ENCODE measurements around a stretch of chr9.

GRCh38 chr9:89676191-89676585 lies 71.4 kb downstream of the GADD45G start:
- PRO-cap, 3 experiments = no peak in any of the 3 experiments

DNA sequence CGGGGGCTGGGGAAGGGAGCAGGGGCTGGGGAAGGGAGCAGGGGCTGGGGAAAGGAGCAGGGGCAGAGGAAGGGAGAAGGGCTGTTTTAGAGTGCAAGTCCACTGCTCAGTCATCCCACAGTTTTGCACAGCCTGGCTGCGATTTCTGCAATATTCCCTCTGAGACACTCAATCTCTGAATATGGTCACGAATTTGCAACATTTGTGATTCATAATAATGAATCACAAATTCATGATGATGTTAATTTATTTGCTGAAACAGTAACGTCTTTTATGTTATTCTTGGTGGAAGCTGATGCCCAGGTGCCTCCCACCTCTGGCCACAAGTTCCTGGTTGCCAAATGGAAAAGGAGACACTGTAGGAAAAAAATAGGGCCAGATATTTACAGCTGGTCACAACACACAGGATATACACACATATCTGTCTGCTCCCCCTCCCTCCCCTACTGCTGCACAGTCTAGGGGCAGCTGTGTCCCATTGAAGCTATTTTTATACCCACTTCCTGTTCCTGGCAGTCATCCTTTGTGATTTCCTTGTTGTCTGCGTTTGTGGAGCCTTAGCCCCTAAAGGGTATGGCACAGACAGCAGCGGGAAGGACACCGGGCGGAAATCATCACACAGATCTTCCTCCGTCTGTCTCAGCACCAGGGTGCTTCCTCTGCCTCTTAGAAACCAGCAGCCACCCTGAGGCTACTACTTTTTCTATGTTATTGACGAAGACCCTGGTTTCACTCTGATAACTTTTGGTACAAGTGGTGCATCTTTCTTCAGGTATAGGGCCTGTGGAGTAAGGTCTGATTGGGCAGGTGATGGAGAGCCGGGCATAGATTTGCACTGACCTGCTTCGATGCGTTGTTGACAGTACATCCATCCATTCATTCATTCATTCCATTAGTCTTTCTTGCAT lies 325.2 kb downstream of the GADD45G start:
- PRO-cap, 3 experiments = no peak in any of the 3 experiments

DNA sequence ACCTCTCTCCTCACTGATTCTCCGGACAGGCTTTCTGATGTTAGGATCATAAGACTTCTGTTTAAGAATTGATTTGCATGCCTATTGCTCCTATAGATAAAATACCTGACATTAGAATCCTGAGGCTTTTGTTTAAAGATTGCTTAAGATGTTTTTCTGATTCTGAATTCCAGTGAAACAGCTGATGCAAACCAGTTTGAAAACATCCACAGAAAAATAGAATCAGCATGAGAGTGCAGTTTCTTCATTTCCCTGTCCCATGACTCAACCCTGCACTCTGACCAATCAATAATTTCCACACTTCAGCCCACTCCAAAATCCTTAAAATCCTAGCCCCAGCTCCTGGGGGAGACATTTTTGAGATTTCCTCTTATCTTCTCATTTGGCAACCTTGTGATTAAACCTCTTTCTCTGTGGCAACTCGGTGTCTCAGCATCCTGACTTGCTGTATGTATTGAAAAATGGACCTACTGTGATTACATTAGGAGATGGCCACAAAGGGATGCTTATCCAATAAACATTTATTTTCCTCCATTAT lies 310.4 kb downstream of the DIRAS2 start:
- PRO-cap, 3 experiments = no peak in any of the 3 experiments

DNA sequence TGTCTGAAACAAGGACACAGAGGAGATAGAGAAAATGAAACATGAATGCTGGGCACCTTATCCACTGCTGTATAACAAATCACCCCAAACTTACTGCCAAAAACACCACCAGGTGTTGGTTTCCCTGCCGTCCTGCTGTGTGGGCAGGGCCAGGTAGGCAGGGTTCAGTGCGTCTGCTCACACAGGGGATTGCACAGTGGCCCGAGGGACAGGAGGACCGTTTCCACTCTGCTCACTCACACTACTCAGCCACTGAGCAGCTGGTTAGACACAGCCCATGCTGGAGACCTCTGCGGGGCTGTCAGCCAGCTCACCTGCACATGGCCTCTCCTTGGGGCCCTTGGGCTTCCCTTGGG lies 78.9 kb downstream of the SYK start:
- PRO-cap, 3 experiments = no peak in any of the 3 experiments

DNA sequence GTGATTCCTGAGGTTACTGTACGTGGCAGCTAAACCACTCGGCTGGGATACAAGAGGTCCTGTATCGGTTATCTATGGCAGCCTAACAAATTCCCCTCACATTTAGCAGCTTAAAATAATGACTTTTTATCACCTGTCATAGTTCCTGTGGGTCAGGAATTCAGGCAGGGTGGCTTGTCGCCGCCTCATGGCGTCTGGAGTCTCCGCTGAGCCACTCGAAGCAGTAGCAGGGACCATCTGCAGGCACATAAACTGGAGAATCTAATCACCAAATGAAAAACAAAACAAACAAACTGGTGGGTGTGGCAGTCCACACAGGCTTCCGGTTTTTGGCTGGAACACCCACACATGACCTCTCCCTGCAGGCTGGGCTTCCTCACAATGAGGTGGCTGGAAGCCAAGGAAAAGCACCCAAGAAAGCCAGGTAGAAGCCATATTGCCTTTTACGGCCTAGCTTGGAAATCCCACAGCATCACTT lies 196.9 kb downstream of the SYK start:
- PRO-cap, 3 experiments = no peak in any of the 3 experiments

GRCh38 chr9:91407748-91408319 lies 15.8 kb downstream of the NFIL3 start:
- PRO-cap, 3 experiments = no peak in any of the 3 experiments

- PRO-cap, 3 experiments = peak in 3 of 3 experiments; most common plus-strand start chr9:91424033 (in 2); most common minus-strand start chr9:91424626 (in 3)
These were observed 596 bp upstream of the NFIL3 start for GRCh38 chr9:91423944-91424912.

DNA sequence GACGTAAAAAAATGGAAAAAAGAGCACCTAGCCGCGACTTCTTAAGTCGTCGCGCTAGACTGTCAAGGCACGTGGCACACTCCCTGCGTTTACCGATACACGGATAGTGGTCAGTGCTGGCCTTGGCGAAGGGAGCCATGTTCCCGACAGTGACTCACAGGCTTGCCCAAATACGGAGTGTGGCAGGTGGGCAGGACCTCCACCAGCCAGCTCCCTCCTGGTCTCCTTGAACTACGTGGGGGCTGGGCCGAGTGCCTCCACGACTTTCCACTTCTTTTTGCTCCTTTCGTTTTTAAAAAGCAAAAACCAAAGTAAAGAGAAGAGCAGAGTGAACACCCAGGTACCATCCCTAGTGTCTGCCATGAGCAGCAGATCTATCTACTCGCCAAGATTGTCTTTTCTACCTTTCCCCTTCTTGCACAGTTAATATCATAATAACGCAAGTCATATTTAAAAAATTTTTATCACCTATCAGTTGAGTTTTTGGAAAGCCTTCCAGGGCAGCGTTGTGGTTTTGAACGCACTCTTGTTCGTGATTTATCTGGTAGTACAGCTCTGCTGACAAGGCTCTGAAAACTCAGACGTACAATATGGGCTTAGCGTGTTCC lies 1.4 kb upstream of the NFIL3 start:
- PRO-cap, 3 experiments = peak in 1 of 3 experiments; most common minus-strand start position 151 of the sequence (in 1)

DNA sequence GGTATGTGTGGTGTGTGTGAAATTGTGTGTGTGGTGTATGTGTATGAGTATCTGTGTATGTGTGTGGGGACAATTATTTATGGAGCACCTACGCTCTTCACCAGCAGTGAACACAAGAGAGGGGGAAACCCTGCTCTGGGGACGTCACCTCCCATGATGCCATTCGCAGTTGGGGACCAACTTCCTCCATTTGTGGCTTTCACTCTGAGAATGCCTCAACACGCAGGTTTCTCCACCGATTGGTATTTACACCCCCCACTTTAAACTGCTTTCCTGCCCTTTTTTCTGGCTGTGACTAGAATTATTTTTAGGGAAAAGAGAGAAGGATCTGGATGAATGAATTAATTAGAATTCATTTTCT lies 238.0 kb downstream of the ROR2 start:
- PRO-cap, 3 experiments = no peak in any of the 3 experiments

GRCh38 chr9:91839499-91840216 lies 110.4 kb downstream of the ROR2 start:
- PRO-cap, 3 experiments = no peak in any of the 3 experiments

DNA sequence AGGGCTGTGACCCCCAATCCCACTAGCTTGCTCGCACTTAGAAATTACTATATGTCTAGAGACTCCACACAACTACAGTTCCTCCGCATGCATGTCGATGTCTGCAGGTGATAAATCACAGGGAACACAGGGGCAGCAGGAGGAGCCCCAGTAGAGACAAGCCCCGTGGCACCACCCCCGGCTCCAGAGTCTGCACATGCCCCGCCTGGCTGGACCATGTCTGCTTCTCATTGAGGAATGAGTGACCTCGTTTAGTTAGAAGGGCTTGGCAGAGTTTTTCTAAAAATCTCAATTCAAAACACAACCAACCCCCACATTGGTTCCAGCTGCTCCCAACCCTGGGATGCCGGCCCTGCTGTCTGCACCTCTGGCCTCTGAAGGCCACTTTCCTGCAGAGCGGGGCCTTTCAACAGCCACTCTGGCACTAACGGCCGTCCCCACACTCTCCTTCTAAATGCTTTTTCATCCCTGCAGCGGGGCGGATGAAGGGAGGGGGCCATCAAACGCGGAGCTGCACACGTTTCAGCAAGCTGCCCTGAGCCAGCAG lies 106.4 kb downstream of the ROR2 start:
- PRO-cap, 3 experiments = no peak in any of the 3 experiments

GRCh38 chr9:91895957-91896306 lies 54.1 kb downstream of the ROR2 start:
- PRO-cap, 3 experiments = no peak in any of the 3 experiments

DNA sequence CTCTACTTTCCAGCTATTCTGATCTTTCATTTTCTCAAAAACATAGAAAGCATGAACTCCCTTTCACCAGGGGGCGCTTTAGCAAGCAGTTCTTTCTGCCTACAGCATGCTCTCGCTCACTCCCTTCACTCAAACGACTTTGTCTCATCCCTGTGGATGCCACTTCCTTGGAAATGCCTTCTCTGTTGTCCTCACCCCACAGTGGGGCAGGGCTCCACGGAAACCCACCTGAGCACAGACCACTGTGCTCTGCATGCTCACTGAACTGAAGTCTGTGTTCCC lies 4.8 kb upstream of the ROR2 start:
- PRO-cap, 3 experiments = no peak in any of the 3 experiments

- PRO-cap, 3 experiments = no peak in any of the 3 experiments
These were observed 42.7 kb downstream of the SPTLC1 start for GRCh38 chr9:92072237-92073256.

GRCh38 chr9:92073753-92074002 lies 41.5 kb downstream of the SPTLC1 start:
- PRO-cap, 3 experiments = no peak in any of the 3 experiments

GRCh38 chr9:92076363-92077053 lies 38.7 kb downstream of the SPTLC1 start:
- PRO-cap, 3 experiments = no peak in any of the 3 experiments

DNA sequence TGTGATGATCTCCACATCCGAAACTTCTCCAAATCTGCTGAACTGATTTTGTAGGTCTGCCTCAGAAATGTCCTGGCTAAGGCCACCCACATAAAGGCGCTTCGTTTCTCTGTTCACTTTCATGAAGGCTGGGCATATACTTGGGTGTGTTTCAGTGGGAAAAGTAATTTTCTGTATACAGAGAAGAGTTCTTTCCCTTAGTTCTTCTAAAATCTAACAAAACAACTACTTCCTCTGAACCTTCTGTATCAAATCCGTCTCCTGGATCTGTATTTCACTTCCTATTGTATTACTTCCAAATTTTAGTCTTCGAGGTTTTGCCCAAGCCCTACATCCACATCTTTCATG lies 1.1 kb downstream of the NOL8 start:
- PRO-cap, 3 experiments = no peak in any of the 3 experiments

DNA sequence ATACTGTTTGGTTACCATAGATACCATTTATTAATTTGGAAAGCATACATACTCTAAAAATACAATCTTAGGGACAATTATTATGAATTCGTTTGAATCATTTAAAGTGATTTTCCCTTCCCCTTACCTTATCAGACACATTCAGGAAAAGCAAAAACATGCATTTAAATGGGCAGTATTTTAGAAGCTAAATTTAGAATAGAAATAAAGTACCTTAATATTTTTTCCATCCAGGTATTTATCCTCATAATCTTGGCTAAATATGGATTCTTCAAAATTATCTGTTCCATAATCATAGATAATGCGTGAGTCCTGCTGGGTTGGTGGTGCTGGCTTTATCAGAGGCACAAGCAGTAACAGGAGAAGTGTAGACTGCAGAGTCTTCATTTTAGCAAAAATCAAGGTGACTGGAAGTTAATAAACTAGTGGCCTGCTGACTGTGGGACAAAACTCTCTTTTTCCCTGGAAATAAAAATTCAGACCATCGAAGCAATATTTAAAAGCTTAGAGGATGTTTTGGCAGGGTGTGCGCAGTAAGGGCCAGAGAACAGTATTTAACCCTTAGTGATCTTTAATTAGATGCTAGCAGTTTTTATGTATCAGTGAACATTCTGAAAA lies 1.2 kb downstream of the OGN start:
- PRO-cap, 3 experiments = no peak in any of the 3 experiments

DNA sequence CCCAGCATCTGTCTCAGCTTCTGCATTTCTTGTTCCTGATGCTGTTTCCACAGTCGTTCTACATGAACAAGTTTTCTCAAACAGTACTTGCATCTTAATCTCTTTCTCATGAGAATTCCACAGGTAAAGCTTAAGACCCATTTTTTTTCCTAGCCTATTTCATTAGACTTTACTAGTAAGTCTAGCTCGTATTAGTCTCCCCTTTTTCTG lies 49.2 kb upstream of the OMD start:
- PRO-cap, 3 experiments = no peak in any of the 3 experiments

DNA sequence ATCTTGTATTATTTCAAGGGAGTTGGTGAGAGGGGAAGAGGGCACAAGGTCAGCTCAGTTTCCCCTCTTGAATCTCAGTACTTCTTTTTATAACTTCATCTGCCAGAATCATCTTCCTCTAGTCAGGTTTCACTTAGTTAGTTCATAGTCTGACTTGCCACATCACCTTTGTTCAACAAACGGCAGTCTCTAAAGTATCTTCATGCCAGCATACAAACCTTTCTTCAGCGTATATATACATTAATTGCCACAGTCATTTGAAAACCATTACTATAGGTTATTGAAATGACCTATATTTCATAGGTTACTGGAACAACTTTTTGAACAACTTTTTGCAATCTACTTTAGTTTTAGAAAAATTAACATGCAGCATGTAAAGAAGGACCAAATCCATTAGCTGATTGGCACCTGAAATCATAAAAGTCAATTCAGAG lies 1.5 kb downstream of the ECM2 start:
- PRO-cap, 3 experiments = no peak in any of the 3 experiments